NB4 (cell line): ENCODE measurements around a stretch of chr9.

GRCh38 chr9:109728990-109729363 lies 51.0 kb upstream of the PALM2AKAP2 start:
- RRBS: no CpG with 5 or more reads among the region's 4 CpGs

DNA sequence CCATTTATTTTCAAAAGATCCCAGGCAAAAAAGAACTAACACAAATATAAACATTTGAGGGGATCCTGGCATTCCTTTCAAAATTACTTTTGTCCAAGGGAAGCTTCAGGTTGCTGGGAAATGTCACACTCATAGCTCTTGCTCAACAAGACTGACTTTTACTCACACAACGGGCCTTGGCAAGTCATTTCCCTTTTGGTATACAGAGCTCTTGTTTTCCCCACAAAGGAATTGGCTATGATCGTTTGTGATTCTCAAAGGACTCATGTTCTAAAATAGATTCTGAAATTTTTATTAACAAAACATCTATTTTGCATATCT lies 4.5 kb upstream of the PALM2AKAP2 start:
- RRBS: no CpG with 5 or more reads among the region's 2 CpGs

- RRBS: no CpG with 5 or more reads among the region's 5 CpGs
These were observed 1.8 kb downstream of the PALM2AKAP2 start for GRCh38 chr9:109781610-109782402.

GRCh38 chr9:109997574-109998047 lies 210.3 kb downstream of the C9orf152 start:
- RRBS: no CpG with 5 or more reads among the region's 5 CpGs

GRCh38 chr9:110047816-110048870 lies 159.8 kb downstream of the C9orf152 start:
- RRBS: under 1% methylated on average over 10 of the region's 66 CpGs

DNA sequence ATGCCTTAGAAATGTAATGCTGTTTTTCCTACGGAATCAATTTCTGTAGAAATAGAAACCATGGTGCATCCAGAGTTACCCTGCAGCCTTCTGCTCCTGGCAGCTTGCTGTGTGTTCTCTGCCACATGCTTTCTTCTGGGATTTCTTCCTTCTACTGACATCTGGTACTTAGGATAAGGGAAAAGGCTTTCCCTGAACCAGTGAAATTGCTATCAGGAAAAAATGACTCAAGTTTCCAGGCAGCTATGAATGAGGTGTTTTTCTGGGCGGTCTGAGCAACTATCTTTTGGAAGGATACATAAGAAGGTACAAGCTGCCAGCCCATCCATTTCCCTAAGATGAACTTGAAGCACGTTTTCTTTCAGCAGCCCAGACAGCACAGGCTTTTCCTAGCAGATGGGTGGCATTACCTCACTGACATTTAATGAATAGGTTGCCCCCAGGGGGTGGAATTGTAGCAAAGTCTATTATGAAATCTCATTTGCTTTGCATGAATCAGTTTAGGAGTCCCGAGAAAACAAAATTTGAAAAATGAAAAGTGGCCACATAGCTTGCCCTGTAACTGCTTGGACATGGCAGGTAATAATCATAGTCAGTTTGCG lies 108.7 kb downstream of the C9orf152 start:
- RRBS: no CpG with 5 or more reads among the region's 5 CpGs

- RRBS: no CpG with 5 or more reads among the region's 6 CpGs
These were observed 6.1 kb upstream of the C9orf152 start for GRCh38 chr9:110214105-110214505.

DNA sequence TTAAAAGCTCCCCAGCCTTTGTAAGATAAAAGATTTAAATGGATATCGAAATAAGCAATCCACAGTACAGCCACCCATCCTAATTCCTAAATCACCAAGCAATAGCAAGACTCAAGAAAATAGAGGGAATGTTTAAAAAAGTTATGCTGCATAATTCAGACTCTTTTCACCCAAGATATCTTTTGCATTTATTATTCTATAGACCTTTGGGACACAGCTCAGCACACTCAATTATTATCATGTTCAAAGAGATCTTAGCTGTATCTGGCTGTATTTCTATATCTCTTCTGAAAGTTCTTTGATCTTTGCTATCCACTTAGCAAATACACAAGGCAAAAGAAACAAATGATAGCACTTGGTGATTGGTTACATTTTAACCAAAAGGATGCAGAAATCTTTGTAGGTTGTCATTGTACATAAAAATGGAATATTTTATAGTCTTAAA lies 6.9 kb upstream of the C9orf152 start:
- RRBS: no CpG with 5 or more reads among the region's 1 CpG

DNA sequence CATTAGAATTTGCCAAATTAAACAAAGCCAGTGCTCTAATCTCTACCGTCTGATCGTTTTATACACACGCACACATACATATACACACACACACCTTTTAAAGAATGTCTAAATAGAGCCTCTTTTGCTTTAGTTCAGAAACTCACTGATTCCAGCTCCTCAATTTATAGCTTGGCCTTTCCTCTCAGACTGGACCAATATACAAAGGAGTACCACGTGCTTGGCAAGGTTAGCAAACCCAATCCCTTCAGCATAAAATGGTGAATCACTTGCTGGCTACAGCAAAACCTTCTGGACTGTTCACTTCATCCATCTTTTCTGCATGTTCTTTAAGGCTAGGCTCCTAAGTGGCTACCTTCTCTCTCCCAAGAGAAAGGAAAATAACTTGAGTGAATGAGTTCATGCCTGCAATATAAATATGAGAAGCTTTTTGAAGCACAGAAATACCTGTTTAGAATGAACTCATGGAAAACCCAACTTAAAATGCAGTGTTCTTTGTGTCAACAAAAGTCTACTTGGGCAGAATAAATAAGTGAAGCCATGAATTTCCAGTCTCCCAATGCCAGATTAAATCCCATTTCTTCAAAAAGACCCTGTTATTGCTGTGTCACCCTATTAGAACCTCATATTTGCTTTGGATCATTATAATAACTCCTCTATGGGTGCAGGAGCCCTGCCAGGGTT lies 109.6 kb downstream of the LPAR1 start:
- RRBS: no CpG with 5 or more reads among the region's 4 CpGs

- RRBS: no CpG with 5 or more reads among the region's 4 CpGs
These were observed 33.9 kb downstream of the LPAR1 start for GRCh38 chr9:111004178-111005054.

- RRBS: no CpG with 5 or more reads among the region's 2 CpGs
These were observed 38.3 kb upstream of the LPAR1 start for GRCh38 chr9:111076709-111076908.

GRCh38 chr9:111385194-111385520 lies 55.1 kb upstream of the OR2K2 start:
- RRBS: no CpG with 5 or more reads among the region's 2 CpGs

- RRBS: no CpG with 5 or more reads among the region's 4 CpGs
These were observed 27.7 kb downstream of the ECPAS start for GRCh38 chr9:111456373-111457076.

GRCh38 chr9:111526225-111526558 lies 1.2 kb downstream of the ZNF483 start:
- RRBS: no CpG with 5 or more reads among the region's 5 CpGs

DNA sequence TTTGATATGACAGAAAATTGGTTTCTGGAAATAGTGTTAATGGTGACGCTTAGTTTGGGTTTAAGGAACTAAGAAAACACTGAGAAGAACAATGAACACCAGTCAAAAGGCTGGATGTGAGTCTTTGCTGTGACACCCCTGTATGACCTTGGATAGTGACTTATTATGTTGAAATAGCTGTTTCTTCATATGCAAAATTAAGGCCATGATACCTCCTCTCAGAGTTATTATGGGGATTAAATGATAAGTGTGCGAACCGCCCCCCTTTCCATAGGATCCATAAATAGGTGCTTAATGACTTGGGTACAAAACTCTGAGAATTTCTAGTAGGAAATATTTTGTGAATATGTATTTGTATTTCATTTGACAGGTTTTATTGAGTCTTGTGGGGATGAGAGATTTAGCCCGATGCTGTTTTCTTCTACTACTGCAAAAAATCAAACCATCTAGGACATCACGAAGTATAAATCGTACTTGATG lies 1.0 kb downstream of the DNAJC25 start:
- RRBS: no CpG with 5 or more reads among the region's 6 CpGs

DNA sequence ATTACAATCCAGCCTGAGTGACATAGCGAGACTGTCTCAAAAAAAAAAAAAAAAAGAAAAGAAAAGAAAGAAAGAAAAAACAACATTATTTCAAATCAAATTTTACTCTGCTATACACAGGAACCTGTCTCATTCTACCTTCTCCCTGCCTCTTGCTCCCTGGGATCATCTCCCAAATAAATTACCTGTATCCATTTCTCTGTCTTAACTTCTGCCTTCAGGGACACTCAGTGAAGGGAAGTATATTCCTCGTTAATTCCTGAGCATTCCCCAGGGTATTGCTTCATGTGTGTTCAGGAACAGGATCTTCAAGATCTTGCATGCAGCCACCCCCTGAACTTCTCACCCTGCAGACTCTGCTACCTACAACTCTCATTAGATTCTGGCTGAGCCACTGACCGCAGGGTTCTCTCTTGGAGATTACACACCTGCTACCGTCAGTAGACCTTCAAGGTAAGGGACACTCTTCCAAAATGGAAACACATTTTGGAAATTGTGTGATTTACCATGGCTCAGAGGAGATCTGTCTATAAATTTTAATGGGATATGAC lies 39.1 kb upstream of the UGCG start:
- RRBS: no CpG with 5 or more reads among the region's 4 CpGs

DNA sequence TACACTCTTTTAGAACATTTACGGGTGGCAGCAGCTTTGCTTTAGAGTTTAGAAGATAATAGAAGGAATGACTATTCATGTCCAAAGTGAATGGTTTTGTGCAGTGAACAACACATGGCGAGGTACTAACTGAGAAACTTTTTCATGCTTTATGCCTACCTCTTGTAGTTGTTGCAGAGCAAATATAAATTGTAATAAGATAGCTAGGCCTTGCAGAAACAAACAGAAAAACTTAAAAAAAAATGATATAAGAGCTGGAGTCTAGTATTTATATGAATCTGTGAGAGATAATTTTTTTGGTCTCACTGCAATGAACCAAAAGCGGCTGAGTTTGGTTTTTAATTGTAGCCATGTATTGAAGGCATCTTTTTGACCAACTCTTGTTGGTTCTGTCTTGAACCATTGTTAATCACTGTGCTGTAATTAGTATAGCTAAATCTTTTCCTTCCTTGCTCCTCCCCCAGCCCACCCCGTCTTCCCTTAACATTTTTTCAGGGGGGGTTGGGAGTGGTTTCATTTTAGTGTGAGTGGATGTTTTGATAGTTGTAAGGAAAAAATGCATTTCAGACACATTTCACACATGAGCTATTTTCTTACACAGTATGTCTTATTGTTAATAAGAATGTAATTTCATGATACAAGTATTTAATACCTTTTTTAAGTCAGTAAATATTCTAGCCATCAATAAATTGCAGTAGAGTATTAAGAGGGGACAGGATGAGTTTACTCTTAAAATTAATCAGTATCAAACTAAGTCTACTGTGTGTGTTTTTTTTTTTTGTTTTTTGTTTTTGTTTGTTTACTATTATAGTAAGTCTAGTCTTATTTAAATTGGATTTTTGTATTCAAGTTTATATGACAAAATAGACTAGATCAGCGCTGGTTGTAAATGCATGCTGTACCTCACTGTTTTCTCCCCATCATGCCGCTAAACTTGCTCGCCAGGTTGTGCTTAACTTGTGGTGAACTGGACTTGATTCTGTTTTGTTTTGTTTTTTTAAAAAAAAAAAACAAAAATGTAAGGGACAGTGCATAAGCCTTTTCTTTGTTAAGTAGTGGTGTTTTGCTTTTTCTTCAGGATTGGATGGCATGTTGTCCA lies 37.1 kb downstream of the UGCG start:
- RRBS: no CpG with 5 or more reads among the region's 7 CpGs

GRCh38 chr9:111969212-111969623 lies 72.6 kb downstream of the UGCG start:
- RRBS: no CpG with 5 or more reads among the region's 4 CpGs

- RRBS: no CpG with 5 or more reads among the region's 6 CpGs
These were observed 1.5 kb upstream of the SUSD1 start for GRCh38 chr9:112176475-112177069.

DNA sequence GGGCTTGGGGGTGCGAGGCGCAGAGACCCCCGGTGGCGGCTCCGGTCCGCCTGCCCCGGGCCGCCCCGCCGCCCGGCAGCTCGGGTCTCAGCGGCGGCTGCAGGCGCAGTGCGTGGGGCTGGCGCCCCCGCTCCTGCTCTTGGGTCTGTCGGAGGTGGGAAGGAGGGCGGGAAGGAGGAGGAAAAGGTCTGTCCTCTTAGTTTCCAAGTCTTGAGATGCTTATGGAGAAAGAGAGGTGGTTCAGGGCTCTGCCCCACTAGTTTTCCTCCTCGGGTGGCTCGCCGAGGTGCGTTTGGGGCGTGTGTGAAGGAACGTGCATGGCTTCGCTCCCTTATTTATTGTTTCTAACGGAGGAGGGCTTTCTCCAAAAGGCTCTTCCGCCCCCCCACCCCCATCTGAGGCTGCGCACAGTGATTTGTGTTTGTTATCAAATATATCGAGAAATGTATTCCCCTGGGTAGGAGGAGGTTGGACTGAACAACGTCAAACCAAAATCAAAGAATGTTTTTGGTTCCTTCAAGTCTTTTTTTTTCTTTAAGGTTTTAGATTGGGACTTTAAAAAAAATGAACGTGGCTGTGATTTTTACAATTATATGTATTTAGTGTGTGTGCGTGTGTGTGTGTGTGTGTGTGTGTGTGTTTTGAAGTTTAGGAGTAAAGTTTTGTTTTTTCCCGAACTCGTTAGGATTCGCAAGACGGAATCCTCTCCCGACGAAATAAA lies 868 bp downstream of the KIAA1958 start:
- RRBS: no CpG with 5 or more reads among the region's 40 CpGs